ENCODE data around the gene MILR1.

GRCh38 chr17:63622979-63623673, 909 bp downstream of the MAP3K3 start:
- PRO-cap: no peak
- RAMPAGE, long total RNA, 4 experiments: no peak in any of the 4 experiments

- PRO-cap: no peak
- RAMPAGE, long total RNA, 4 experiments: no peak in any of the 4 experiments
These were observed 27.6 kb downstream of the LIMD2 start for GRCh38 chr17:63672296-63672806.

DNA sequence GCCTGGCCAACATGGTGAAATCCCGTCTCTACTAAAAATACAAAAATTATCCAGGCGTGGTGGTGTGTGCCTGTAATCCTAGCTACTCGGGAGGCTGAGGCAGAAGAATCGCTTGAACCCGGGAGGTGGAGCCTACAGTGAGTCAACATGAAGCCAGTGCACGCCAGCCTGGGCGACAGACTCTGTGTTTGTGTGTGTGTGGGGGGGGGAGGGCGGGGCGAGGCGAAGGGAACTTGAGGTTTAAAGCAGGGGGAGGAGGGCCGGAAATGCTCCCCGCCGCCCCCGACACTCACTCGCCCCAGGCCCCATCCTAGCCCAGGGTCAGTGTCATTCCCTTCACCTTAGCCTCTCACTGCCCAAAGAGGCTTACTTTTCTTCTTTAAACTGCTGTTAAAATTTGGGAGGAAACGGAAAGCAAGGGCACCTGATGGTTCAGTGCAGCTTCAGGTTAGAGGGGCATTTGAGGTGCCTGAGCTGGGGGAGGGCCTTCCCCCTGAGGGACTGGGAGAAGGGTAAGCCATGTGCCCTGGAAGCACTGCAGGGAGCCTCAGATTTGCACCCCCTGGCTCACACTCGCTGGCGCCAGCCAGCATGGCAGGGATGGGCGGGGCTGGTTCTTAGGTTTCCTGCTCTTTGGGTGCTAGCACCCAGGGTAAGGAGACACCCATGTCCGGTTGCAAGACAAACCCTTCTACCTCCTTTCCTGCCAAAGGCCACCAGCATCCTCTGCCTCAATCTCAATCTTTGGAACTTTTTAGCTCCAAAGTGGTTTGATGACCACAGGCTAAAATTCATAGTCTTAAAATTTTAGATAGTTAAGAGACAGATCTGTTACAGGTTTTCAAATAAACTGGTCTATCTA, 2.1 kb upstream of the LIMD2 start:
- PRO-cap: no peak
- RAMPAGE, long total RNA, 4 experiments: no peak in any of the 4 experiments

DNA sequence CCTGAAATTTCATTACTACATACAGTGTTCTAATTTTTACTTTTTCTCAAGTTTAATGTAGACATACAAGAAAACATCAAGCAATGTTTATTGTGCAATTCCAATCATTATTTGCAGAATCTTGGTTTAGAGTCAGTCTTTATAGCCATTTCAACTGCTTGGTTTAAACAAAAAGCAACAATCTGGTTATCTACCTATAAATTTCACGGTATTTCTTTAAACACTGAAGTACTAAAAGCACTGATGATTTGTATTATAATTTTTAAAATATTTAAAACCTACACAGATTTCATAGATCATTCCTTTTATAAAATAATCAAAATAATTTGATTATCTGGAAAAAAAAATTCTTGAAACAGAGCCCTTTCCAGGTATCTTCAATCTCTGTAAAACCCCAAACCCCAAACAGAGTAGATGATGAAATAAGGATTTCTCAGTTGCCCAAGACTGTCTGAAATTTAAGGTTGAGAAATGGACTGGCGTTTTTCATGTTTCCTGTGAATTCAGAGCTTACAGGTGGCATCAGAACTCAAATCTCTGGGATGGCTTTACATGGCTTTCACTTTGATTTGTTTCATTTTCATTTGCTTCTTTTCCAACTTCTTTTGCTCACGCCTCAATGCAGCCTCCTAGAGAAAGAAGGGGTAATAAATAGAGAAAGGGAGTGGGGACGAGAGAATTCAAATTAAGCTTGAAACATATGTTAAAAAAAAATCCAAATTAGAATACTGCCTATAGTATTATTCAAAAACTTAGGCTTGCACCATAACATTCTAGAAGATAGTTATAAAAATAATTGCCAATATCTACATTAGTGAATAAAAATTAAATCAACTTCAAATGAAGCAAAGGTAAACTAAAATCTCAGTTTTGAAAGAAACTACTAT, 5.0 kb upstream of the STRADA start:
- PRO-cap: no peak
- RAMPAGE, long total RNA, 4 experiments: no peak in any of the 4 experiments

GRCh38 chr17:63838534-63839193, 3.8 kb downstream of the SMARCD2 start:
- PRO-cap: no peak
- RAMPAGE, long total RNA, 4 experiments: no peak in any of the 4 experiments

DNA sequence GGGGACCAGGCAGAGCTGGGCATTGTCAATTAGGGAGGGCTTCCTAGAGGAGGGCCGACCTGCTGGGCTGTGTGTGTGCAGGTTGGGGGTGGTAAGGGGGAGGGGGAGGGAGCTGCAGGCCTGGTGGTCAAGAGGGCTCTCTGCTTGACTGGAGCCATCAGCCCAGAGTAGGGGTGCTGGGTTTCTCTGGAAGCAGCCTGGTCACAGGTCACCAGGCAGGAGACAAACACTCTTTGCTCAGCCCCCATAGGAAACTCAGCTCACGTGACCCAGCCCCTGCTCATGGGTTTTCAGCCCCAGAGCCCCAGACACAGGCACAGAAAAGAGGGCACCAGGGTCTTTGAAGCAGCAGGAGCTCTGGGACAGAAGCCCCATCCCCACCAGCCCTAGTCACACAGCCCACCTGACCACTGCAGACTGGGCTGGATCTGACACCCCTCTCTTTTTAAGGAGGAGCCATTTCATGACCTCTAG, 13.6 kb upstream of the CD79B start:
- PRO-cap: no peak
- RAMPAGE, long total RNA, 4 experiments: no peak in any of the 4 experiments

GRCh38 chr17:63969081-63969654, 3.5 kb downstream of the SCN4A start:
- PRO-cap: no peak
- RAMPAGE, long total RNA, 4 experiments: no peak in any of the 4 experiments

- PRO-cap: no peak
- RAMPAGE, long total RNA, 4 experiments: no peak in any of the 4 experiments
These were observed 4.0 kb downstream of the PRR29 start for GRCh38 chr17:64001762-64002896.

GRCh38 chr17:64007972-64008443, 9.9 kb downstream of the PRR29 start:
- PRO-cap: no peak
- RAMPAGE, long total RNA, 4 experiments: no peak in any of the 4 experiments

DNA sequence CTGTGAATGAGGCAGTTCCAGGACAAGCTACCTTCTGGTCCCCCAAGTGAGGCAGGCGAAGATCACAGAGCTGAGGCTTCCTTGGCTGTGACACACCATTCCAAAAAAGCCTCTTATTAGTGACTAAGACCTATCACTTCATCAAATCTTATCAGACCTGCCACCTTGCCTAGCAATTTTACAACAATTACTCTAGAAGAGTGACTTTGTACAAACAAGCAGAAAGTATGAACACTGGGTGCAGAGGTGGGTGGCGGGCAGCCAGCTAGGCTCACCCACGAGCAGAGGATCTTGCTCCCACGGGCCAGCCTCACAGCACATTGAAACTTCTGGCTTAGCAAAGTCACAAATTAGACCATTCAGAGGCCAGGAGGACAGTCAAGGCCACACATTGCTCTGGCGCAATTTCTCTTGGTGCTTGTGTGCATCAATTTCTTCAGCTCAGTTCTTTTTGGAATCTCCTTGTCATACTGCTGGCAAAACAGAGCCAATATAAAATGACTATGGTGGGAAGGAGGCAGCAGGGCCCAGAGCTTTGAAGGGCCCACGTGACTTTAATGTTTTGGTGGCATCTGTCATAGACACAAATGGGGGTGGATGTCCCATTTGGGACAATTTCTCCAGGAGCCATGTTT, 2.3 kb upstream of the ICAM2 start:
- PRO-cap: no peak
- RAMPAGE, long total RNA, 4 experiments: no peak in any of the 4 experiments

DNA sequence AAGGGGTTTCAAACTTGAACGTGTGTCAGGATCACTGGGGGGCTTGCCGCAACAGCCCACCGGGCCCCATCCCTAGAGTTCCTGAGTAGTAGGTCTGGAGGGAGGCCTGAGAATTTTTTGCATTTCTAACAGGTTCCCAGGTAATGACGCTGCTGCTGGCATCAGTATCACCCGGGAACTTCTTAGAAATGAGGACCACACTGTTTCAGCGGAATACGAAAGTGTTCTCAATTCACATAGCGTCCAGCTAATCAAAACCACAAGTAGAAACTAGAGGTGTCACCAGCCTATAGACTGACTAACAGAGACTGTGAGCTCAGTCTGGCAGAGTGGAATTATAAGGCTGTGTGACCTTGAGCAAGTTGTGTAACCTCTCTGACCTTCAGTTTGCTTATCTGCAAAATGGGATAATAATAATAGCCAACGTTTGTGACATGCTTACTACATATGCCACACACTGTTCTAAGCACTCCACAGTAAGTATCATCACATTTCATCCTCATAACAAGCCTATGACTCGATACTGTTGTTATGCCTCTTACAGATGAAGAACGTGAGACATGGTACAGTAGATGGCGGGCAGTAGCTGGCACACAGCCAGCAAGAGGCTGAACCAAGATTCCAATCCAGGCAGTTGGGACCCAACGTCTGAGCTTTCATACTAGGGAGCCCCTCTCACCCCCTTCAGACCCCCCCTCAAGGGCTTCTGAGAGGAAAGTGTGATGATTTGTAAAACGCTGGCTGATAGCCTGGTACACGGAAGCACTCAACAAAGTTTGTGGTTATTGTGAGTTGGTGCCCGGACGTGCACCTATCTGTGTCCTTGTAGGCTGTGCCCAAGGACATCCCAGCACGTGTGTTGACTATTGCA, 4.6 kb upstream of the ICAM2 start:
- PRO-cap: no peak
- RAMPAGE, long total RNA, 4 experiments: no peak in any of the 4 experiments

DNA sequence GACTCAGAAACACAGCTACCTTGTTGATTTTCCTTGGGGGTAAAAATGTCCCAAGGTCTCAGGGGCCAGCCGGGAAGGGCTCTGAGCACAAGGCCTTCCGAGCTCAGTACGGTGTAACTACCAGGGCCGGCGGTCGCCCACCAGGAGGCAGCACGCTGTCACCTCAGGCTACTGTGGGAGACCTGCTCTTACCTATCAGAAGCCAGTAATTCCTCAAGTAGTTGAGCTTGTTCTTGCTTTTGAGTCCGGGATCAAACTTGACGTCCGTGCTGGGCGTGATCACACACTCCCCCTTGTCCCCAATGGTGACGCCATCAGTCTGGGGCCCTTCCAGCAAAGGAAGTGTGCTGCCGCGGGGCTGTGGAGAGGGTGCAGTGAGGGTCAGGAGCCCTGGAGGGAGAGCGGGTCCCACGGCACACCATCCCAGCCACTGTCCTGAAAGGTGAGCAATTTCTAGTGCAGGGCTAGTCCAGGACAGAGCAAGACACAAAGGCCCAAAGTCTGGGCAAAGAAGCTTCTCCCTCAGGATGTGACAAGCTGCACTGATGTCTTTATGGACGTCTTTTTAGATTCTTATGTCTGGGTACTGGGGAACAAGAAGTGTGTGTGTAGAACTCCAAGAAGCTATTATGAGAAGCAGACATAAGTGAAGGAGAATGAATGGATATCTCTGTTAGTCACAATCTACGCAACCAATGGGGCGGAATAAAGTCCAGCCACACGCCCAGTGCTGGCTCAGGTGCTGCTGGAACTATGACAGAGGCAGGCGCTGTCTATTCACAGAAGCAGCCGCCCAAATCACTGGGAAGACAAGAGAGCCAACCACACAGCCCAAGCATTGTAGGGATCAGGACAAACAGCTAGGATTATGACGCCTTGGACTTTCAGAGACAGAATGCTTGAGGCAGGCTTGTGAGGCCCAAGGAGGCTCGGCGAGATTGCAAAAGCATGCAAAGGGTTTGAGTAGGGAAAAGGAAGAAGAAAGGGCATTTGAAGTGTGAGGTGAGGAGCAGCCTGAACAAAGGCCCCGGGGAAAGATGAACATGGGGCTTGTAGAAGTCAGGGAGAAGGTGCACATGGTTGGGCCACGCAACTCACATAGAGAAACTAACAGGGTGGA, 43.7 kb upstream of the ICAM2 start:
- PRO-cap: no peak
- RAMPAGE, long total RNA, 4 experiments: no peak in any of the 4 experiments

GRCh38 chr17:64092921-64093395, 37.0 kb downstream of the ERN1 start:
- PRO-cap: no peak
- RAMPAGE, long total RNA, 4 experiments: no peak in any of the 4 experiments

- PRO-cap: no peak
- RAMPAGE, long total RNA, 4 experiments: no peak in any of the 4 experiments
These were observed 35.5 kb downstream of the ERN1 start for GRCh38 chr17:64094298-64095004.

DNA sequence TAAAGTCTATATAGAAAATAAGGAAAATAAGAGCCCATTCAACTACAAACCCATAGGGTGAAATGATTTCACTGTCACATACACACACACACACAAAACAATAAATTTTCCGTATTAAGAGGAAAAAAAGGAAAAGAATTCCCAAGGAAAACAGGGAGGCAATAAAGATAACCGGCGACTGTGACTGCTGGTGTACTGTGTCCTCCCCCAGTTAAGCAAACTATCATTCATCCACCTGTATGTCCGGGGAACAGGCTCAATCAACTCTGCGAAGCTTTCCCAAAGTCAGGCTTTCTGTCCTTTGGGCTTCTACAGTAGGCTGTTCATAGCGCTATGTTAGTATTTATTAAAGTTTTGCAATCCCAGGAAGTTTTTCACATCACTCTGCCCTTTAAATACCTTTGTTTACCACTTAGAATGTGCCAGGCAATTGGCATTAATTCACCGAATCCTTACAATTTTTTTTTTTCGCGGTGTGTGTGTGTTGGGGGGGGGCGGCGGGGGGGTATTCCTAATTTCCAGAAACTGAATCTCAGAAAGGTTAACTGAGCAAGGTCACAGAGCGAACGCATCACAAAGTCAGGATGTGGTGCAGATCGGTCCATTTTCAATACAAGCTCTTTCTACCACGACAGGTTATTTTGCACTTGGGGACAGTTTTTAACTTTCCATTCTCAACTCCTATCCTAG, 15.2 kb upstream of the ERN1 start:
- PRO-cap: no peak
- RAMPAGE, long total RNA, 4 experiments: no peak in any of the 4 experiments

DNA sequence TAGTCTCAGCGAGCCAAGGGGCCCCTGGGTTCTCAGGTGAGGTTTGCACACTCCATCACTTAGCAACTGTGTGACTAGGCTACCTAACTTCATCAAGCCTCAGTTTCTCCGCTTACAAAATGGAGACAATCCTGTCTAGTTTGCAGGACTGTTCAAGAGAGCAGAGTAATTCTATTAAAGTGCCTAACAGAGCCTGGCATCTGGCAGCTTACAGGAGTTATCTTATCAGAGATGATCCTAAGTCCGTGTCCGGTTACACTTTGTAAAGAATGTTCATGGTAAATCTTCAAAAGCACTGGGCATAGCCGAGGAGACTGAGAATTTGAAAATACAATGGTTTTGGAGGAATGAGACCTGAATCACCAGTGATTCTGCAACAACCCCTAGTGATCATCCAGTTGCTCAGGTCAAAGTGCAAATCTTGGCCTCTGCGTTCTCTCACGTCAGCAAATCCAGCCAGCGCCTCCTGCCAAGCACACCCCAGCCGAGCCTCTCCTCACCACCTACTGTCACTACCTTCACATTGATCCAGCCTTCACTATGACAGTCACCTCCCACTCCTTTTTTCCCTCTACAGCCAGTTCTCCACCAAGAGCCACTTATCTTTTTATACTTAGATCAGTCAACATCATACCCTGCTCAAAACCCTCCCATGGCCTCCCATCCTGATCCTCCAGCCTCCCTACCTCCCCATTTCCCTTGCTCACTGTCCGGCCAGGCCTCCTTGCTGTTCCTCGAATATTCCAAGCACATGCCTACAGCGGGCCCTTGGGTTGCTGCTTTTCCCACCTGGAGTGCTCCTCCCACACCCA, 57.2 kb upstream of the ERN1 start:
- PRO-cap: no peak
- RAMPAGE, long total RNA, 4 experiments: no peak in any of the 4 experiments

GRCh38 chr17:64237758-64238095, 25.3 kb downstream of the TEX2 start:
- PRO-cap: no peak
- RAMPAGE, long total RNA, 4 experiments: no peak in any of the 4 experiments

DNA sequence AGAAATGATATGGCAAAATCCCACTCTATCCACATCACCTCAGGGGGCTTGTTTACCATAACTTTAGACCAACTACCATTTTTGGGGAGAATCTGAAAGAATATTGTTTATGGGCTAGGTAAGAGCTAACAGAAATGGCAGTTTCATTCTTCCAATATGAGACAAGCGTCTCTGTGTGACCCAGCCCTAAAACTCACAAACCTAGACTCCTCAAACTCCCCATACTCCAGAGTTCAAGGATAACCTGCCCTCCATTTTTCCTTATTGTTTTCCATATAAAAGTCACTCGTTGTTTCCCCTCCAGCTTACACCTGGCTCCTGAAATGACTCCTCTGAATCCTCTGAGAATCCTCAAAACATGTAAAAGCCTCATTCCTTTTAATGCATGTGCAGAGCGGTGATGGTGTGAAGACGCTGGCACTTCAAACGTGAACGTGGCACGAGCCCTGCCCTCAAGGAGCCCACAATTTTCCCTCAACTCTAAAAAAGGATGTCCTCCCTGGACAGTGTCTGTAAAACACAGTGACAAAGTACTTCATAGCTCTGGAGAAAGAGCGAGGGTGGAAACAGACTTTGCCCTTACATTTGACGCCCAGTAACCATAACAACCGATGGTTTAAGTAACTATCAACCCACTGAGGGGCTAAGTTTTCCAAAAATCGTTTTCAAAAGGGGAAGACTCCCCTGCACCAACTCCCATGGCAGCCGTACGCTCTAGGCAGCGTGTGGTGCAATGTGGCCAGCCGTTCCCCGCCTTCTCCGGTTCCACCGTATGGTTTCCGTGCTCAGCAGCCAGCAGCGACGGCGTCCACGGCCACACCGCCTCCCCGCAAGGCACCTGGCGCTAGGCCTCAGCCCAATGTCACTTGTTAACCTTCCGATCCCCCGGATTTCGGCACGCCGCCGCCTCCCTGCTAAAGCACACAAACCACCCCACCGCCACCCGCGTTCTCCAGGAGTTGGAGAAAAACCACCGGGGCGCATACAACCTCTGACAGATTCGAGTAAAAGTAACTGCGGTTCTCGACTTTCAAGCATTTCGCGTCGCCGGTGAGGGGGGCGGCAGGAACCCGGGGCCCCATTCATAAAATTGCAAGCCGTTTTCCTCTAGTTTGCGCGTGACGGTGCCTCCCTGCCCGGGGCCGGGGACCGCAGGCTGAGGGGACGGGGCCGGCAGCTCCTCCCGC, 929 bp downstream of the TEX2 start:
- PRO-cap: no peak
- RAMPAGE, long total RNA, 4 experiments: no peak in any of the 4 experiments

DNA sequence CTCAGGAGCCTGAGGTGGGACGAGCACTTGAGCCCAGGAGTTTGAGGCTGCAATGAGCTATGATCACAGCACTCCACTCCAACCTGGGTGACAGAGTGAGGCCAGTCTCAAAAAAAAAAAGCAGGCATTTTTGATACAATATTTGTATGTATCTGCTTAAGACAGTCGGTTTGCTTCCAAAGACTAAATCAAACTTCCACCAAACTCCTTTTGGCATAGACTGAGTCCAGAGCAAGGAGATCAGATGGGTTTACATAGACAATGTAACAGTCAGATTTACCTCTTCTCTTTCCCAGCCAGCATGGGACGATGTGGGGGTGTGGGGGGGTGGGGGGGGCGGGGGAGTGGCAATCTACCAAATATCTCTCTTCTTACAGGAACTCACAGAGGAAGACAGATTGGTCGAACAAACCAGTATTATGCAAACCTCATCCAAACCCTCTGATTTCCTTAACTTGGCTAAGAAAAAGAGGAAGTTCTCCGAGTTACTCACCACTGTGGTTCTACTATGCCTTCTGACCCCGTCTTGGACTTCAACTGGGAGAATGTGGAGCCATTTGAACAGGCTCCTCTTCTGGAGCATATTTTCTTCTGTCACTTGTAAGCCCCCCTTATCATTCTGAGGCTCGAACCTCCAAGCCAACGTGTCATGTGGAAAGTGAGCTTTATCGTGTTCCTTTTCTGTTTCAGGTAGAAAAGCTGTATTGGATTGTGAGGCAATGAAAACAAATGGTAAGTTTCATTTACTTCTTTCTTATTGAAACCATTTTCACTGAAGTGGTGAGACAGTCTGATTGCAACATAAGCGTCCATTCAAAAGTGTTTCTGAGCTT, at the start of gene MILR1:
TSS of gene MILR1 (plus strand) at position 492 of the 833 bp plus-strand sequence.
- PRO-cap: no peak
- RAMPAGE, long total RNA, 4 experiments: start-site peak on the plus strand in 2 of 4 experiments, centred at positions 524 to 538 of the sequence, 16 to 50 reads per replicate

GRCh38 chr17:64505089-64506042, 723 bp downstream of the DDX5 start:
- PRO-cap: no peak
- RAMPAGE, long total RNA, 4 experiments: start-site peak on the minus strand in 1 of 4 experiments, at chr17:64505865-64505972 at its widest, 19 reads per replicate